Mesangial cell (primary cell): ENCODE results near the gene ZNF555.

GRCh38 chr19:2121596-2122214, 25.0 kb downstream of the IZUMO4 start:
- RAMPAGE, long total RNA, result no peak

DNA sequence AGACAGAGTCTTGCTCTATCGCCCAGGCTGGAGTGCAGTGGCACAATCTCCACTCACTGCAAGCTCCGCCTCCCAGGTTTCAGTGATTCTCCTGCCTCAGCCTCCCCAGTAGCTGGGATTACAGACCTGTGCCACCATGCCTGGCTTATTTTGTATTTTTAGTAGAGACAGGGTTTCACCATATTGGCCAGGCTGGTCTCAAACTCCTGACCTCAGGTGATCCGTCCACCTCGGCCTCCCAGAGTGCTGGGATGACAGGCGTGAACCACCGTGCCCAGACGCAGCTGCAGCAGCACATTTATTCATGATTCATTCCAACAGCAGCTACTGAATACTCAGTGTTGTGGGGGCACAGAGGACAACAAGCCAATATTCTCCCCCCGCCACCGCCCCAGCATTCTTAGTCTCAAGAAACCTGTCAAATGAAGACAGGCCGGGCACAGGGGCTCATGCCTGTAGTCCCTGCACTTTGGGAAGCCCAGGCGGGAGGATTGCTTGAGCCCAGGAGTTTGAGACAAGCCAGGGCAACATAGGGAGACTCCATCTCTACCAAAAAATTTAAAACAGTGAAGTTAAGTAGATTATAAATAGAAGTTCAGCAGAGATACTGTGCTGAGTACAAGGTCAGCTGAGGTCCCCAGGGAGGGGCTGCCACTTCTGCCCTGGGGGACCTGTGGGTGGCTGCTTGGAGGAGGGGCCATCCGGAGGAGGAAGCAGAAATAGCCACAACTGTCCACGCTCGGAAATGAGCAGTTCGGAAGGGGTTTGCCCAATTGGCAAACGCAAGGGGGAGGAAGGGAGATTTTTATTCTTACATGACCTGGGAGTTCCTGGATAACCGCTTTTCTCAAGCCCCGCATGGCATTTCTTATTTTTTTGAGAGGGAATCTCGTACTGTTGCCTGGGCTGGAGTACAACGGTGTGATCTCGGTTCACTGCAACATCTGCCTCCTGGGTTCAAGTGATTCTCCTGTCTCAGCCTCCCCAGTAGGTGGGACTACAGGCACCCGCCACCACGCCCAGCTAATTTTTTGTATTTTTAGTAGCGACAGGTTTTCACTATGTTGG, 4.4 kb downstream of the DOT1L start:
- RAMPAGE, long total RNA, result no peak

- RAMPAGE, long total RNA, result no peak
Observed at GRCh38 chr19:2189423-2190048, 25.8 kb downstream of the DOT1L start.

DNA sequence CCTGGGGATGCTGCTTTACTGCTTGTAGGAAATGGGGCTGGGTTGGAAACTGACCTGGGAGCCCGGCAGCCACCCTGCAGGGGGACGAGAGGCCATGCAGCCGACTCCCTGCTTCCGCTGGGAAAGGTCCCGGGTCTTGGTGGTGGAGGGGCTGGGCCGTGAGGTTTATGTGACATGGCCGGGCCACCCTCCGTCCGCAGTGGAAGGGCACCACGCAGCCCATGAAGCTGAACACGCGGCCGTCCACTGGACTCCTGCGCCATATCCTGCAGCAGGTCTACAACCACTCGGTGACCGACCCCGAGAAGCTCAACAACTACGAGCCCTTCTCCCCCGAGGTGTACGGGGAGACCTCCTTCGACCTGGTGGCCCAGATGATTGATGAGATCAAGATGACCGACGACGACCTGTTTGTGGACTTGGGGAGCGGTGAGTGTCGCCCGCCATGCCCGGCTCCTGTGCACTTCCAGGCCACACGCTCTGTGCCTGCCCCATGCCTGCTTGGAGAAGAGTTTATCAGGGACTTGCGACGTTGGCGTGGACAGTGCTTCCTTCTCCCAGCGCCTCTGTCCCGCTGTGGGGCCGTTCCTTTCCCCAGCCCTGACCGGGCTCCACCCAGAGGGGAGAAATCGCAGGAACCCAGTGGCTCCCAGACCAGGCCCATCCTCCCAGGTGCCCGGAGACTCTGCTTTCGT, 27.2 kb downstream of the DOT1L start:
- RAMPAGE, long total RNA, result no peak

DNA sequence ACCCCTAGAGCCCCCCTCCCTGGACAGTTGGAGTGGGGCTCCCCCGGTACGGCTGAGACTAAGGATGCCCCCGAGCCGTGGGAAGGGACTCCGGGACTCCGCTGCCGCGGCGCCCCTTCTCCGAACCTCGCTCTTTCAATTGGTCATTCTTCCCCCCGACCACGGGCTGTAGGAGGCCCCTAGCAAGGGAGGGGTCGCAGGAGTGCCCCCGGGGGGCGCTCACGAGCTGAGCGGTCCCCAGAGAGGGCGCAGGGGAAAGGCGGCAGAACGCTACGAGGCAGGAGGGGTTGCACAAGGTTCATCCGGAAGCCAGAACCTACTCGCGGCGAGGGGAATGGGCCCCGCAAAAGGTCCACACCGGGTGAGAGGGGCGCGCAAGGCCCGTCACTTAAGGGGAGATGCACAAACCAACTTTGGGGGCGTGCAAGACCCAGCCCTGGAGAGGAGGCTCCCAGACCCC, 3.1 kb downstream of the JSRP1 start:
- RAMPAGE, long total RNA, result no peak

GRCh38 chr19:2272068-2272233, 10.0 kb downstream of the PEAK3 start:
- RAMPAGE, long total RNA, result no peak

DNA sequence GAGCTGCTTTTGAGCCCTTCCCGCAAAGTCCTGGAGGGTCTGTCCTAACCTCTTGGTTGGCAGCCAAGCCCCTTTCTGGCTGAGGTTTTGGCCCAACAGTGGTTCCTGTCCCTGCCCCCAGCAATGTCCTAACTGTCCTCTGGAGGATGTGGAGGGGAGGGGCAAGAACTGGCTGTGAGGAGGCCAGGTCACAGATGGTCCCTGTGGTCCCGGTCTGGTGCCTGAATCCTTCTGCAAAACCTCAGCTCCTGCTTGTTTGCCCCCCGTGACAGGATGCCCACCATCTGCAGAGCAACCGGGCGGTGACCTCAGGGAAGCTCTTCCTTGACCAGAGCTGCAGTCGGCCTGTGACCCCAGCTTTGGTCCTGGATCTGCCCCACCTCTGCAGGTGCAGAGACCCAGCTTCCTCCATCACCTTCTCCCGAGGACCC, 5.9 kb upstream of the PEAK3 start:
- RAMPAGE, long total RNA, result no peak

DNA sequence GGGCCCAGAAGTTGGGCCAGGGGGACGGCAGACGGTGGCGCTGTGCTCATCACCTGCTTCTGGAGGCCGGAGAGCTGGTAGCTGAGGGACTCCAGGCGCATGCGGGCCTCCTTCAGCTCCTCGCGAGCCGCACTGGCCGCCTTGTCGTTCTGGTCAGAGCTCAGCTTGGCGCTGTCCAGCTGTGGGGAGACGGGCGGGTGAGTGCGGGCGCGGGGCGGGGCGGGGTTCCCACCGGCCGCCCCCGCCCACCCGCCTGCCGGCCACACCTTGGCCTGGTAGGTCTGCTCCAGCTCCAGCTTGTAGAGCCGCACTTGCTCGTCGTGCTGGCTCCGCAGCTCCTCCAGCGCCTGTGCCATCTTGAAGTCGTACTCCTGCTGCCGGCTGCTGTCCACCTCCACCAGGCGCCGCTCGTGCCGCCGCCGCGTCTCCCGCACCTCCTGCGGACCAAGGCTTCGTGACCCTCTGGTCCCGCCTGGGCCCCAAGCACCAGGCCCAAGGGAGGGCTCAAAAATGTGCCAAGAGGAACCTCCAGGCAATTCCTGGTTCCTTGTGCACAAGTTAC, 7.4 kb upstream of the TIMM13 start:
- RAMPAGE, long total RNA, result no peak

- RAMPAGE, long total RNA, result no peak
Observed at GRCh38 chr19:2462786-2463222, 6.0 kb upstream of the LMNB2 start.

GRCh38 chr19:2475713-2476077, 232 bp upstream of the GADD45B start:
- RAMPAGE, long total RNA, result no peak

DNA sequence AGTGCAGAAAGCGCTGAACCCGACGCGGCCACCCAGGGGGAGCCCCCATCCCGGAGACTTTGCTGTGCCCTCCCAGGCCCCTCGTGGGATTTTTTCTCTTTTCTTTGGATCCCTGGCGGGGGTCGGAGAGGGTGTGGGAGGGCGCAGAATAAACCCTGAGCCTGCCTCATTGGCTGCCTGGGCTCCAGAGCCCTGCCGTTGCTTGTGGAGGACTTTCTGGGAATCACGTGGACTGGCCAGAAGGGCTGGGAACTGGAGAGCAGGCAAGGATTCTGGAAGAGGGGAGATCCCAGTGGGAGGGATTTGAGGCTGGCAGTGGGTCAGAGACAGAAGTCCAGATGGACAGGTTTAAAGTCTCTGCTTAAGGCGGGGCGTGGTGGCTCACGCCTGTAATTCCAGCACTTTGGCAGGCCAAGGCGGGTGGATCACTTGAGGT, 25.0 kb downstream of the GADD45B start:
- RAMPAGE, long total RNA, result no peak

DNA sequence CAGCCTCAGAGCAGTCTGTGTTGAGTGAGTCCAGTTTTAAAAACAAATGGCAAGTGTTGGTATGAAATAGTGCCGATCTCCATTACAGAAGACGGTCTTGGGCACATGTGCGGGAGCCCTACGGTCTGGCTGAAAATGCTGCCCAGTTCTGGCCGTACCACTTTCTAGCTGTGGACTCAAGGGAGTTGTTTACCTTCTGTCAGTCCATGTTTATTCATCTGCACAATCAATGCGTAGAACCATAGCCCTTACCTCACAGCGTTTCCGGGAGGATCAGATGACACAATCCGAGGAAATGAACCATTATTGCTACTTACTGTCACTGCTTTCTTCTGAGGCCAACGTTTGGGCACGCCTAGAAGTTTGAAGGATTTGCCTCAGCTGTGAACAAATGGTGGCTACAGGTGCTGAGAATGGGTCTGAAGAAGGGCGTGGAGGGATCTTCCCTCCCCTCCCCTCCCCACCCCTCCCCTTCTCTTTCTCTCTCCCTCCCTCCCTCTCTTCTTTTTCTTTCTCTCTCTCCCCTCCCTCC, 31.2 kb downstream of the GADD45B start:
- RAMPAGE, long total RNA, result no peak

GRCh38 chr19:2567472-2568164, 91.7 kb downstream of the GADD45B start:
- RAMPAGE, long total RNA, result no peak

GRCh38 chr19:2587886-2588867, 112.2 kb downstream of the GADD45B start:
- RAMPAGE, long total RNA, result no peak

DNA sequence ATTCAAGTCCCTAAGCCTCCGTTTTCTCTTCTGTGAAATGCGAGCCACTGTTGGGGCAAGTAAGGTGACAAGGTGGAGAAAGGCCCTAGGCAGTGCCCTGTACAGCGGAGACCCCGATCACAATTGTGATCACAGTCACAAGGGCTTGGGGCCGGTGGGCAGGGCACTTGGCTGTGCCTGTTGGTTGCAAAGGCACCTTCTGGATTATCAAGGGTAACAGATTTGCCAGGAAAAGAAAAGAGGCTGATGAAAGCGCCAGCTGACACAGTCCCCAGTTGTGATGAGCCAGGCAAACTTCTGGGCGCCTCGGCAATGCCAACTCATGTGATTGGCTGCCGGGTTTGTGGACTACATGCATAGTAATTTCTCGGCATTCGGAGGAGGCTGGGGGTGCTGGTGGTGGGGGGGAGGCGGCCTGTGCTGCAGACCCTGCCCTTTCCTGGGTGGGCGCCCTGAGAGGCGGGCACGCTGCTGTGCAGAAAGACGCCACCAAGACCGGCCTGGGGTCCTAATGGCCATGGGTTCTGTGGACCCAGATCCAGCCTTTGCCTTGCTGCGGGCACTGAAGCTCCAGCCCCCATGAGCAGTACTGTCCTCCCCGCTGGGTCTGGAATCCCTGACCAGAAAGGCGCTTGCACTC, 1.3 kb downstream of the DIRAS1 start:
- RAMPAGE, long total RNA, result no peak

GRCh38 chr19:2815931-2816648, 3.6 kb upstream of the ZNF554 start:
- RAMPAGE, long total RNA, result no peak

GRCh38 chr19:2841383-2842185, at the start of gene ZNF555:
Gene ZNF555, plus strand, starts transcription at chr19:2841475.
- RAMPAGE, long total RNA, result no peak

DNA sequence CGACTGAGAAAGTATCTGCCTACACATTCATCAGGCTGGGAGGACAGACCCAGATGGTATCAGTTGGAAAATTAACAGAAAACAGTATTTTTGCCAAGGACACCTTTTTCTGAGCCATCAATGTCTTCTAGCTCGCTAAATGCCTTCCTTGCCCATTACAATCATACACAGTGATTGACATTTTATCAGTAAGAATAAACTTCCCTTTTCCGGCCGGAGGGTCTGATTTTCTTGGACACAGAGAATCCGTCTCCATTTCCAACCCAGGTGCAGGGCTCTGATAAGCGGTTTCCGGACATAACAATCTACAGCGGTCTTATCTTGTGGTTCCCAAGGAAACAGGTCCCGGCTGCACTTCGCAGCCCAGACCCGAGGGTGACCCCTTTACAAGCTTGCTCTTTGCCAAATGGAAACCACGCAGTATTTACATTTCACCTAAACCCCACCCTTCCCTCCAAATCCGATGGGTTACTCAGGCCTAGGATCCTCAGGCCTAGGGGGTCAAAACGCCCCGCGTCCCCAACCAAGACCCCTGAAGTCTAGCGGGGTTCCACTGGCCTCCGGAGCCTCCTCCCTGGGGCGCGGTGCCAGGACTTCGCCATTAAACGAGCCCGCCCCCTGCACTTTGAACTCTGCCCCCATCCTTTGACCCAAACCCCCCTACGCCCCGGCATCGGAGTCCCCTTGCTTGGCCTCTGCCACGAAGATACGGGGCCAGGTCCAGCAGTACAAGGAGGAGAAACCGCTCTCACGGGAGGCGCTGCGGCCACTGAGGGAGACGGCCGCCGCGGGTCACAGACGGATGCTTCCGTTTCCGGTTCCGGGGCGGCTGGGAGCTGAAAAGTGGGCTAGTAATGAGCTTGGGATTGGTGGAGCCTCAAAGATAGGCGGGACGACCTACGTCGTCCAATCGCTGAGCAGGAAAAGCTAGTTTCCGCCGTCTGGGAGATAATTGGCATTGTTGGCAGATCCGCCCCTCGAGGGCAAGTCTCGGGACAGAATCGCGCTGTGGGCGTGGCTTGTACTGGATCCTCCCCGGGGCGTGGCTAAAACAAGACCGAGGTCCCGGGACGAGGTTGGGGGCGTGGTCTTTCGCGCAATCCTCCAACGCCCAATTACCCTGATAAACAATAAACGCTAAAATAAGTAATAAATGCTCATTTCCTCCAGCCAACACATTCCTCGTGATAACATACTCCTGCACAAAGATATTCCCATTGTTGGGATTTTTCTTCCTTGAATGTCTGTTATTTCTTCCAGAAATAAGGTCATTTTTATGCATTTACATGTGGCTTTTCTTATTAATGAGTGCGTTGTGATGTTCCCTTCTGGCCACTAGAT, 5.6 kb upstream of the ZNF77 start:
- RAMPAGE, long total RNA, result no peak

DNA sequence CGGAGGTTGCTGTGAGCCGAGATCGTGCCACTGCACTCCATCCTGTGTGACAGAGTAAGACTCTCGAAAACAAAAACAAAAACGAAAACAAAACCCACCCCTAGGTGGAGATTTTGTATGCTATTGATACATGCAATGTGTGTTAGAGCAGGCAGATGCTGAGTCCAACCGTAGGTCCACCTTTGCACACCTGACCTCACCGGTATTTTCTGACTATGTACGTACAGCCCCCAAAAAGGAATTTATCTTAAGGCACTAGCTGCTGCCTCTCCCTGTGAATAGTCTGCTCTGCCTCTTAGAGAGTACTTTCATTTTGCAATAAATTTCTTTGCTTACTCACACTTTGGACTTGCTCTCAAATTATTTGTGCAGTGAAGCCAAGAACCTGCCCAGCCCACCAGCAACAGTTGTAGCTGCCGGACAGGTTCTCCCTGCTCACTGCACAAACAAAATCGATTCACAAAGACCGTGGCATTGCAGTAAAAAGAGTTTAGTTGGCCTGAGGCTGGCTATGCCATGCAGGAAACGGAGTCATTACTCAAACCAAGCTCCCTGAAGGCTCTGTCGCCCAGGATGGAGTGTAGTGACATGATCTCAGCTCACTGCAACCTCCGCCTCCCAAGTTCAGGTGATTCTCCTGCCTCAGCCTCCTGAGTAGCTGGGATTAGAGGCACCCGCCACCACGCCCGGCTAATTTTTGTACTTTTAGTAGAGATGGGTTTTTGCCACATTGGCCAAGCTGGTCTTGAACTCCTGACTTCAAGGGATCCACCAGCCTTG, 8.3 kb upstream of the ZNF77 start:
- RAMPAGE, long total RNA, result no peak

GRCh38 chr19:3028230-3028834, 748 bp downstream of the TLE2 start:
- RAMPAGE, long total RNA, result no peak